Fibroblast of villous mesenchyme (primary cell): ENCODE results near the genes HOXB4 and HOXB13.

- CAGE, long polyA plus RNA = no peak
Measured at GRCh38 chr17:48440707-48441203, 10.7 kb upstream of the SKAP1 start.

DNA sequence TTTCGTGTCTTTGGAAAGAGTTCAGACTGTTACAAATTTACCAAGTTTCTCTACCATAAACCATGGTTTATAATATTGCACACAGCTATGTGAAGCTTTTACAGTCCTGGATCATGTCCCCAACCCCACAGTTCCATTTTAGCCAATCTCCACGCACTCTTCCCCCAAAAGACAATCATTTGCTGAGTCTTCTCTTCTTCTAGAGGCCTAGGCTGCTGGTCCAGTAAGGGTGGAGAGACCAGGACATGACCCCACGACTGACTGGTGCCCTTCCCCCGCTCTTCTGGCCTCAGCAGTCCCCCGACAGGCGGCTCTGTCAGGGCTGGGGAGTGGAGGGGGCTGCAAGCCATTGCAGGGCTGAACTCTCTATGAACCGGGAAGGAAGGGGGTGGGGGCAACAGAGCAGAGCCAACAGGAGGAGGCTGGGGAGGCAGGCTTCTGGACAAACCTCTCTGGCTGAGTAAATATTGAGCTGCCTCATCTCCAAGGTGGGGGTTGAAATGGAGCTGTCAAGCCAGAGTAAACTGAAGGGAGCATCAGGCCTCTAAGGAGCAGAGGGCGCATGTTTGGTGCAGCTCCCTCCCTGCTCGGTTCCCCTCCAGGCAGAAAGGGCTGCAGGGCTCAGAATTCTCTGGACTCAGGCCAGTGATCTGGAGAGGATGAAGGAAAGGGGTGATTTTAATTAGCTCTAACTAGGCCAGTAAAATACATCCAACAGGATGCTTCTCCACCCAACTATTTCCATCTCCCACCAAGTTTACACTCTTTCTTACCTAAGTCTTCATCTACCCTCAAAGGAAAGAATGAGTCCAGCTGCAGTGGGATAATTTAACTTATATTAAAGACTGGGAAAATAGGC lies 8.7 kb downstream of the HOXB1 start:
- CAGE, long polyA plus RNA = no peak

- CAGE, long polyA plus RNA = no peak
Measured at GRCh38 chr17:48540808-48541679, 3.9 kb downstream of the HOXB2 start.

- CAGE, long polyA plus RNA = no peak
Measured at GRCh38 chr17:48541680-48542071, 3.2 kb downstream of the HOXB2 start.

DNA sequence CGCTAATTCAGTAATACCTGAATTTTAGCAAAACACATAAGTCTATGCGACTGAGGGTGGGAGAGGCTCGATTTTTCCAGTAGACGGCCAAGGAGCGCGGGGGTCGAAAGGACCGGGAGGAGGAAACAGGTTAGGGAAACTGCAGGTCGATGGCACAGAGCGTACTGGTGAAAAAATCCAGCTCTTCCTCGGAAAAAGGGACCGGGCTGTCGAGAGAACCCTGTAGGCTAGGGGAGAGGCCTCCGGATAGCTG lies 2.0 kb downstream of the HOXB2 start:
- CAGE, long polyA plus RNA = no peak

DNA sequence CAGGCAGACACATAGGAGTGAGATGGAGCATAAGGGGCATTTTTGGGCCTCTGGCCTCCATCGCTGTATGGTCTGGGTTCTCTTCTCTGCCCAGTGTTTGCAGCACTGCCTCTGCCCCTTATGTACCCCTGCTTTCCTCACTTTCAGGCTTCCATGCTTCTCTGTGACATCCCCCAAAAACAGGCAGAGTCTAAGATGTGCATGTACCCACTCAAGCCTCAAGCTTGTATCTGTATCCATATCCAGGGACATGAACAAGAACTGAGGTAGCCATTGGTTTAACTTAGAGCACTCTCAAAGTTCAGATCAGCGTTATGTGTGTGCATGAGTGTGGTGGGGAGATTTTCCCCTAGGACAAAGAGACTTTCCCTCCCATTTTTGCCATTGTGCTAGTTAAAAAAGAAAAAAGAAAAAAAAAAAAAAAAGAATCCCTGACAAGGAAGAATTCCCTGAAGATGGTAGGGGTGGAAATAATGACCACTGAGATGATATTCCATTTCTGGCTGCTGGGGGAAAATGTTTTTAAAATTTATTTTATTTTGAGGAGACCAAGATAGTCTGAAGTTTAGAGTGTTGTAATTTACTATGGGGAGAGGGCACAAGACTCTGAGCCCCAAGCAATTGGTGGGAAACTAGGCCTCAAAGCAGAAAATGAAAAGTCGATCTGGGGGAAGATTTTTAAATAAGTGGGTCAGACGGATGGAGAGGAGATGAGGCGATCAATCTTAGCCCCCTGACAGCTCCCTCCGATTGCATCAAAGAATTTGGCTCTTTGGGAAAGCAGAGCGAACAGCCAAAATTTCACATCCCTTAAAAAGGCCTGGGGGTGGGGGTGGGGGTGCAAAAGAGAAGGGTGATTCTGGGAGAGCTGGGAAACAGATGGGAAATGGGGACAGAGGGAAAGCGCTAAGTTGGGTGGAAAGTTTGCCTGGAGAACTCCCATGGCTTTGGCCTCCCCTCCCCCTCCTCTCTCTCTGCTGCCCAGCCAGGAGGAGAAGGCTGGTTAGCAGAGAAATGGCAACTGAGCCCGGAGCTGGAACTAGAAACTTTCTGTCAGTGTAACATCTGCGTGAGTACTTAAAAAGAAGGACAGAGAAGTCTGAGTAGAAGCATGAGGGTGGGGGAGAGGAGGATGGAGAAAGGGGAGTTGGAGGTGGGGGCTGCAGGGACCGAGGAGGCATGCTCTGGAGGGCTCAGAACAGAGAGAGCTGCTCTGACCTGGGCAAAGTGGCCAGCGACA lies 1.2 kb upstream of the HOXB2 start:
- CAGE, long polyA plus RNA = start-site peak on the plus strand centred at position 997 of the sequence, 27 bp wide, 57 and 59 reads in 2 replicates

GRCh38 chr17:48578055-48579169 lies at the start of gene HOXB4:
Gene HOXB4 (minus strand): TSS chr17:48578350.
- CAGE, long polyA plus RNA = no peak

GRCh38 chr17:48579757-48580867 lies 2.0 kb upstream of the HOXB4 start:
- CAGE, long polyA plus RNA = no peak

DNA sequence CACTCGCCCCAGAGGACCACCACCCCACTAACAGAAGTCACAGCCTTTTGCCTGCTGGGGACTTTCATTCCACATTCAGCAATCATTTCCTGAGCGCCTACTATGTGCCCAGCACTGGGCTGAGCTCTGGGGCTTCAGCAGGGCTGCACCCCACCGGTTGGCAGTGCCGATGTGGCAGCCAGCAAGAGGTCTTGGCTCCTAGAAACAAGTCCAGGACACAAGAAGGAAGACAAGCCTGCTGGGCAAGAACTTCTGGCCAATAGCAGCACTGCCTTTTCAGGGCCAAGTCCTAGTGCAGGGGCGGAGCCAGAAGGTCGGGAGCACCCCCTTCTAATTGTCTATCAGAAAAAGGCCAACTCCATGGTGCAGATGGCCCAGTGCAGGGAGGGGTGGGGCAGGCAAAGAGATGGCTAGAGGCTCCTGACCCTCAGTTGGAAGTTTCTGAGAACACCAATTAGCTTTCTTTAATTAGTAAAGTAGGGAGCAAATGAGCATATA lies 13.0 kb upstream of the HOXB9 start:
- CAGE, long polyA plus RNA = no peak

DNA sequence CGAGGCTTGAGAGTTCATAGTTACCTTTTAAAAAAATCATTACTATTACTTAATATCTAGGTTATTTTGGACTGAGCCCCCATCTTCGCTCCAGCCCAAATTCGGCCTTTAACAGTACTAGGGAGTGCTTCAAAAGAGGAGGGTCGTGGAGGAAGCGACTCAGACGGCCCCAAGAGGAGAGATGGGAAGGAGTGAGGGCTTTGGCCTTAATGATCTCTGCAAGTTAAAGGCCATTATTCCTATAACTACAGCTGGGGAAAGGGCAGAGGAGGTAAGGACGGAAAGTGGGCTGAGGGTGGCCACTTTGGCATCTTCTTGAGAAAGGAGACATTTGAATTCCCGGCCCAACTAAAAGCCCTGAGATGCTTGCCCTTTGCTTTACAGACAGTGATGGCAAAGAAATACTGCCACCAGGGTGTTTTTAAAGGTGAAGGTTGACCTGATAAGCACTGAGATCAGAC lies 17.1 kb upstream of the HOXB9 start:
- CAGE, long polyA plus RNA = no peak

- CAGE, long polyA plus RNA = no peak
Measured at GRCh38 chr17:48728584-48729342, at the start of gene HOXB13. Gene HOXB13 (minus strand): TSS chr17:48728750.

DNA sequence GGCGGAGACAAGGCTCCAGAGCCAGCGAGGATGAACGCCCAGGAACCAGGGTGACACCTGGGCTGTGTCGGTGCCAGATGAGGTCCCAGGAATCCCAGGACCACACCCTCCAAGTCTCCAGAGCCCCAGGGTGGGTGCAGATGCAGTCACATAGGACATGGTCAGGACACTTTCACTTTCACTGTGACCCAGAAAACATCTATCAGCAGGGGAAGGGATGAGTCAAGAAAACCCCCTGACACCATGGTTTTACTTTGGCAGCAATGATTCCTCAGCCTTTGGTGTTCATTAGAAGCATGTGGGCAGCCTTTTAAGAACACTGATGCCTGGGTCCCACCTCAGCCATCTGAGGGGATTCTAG lies 25.4 kb downstream of the TTLL6 start:
- CAGE, long polyA plus RNA = no peak

- CAGE, long polyA plus RNA = no peak
Measured at GRCh38 chr17:48999147-48999701, 2.0 kb downstream of the IGF2BP1 start.

DNA sequence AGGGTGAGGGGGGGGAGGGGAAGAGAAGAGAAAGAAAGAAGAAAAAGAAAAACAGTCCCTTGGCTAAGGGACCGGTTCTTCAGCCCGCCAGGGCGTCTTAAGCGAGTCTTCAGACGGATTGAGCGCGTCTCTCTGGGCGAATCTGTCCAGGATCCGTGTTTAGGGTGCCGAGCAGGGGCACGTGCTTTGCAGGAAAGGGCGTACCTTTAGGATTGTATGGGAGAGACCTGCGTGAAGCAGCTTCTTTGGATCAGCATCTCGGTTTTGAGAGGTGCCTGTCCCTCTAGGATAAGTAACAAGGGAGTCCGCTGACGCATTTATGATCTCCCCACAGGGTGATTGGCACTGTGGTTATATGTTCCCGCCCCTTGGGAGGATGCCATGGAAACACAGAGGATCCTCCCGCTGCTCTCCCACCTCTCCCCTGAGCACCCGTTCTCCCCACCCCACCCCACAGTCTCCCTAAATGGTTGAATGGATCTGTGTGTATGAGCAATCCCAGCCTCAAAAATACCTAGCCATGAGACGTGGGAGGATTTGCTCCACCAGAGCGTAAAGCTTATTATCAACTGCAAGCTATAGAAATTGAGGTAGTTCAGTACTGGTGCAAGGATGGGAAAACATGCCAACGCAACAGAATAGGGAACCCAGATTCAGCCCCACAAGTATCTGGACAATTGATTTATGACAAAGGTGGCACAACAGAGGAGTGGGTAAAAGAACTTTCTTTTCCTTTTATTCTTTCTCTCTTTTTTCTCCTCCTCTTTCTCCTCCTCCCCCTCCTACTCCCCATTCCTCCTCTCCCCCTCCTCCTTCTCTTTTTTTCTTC lies 16.5 kb downstream of the GNGT2 start:
- CAGE, long polyA plus RNA = no peak

DNA sequence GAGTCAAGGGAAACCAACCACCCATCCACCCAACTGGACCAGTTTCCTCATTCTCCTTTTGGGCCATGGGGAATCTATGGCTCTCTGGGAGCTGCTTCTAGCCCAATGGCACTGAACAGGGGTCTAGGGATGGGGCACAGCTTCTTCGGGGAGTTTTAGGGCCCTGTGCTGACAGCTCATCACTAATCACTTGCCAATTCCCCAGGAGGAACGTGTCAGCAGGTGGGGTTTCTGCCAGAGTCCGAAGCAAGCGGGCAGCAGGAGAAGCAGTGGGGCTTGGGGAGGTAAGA lies 5.2 kb downstream of the PHOSPHO1 start:
- CAGE, long polyA plus RNA = no peak

GRCh38 chr17:49390516-49391522 lies 23.9 kb downstream of the PHB1 start:
- CAGE, long polyA plus RNA = no peak

GRCh38 chr17:49508117-49508649 lies 13.1 kb downstream of the NGFR start:
- CAGE, long polyA plus RNA = no peak

DNA sequence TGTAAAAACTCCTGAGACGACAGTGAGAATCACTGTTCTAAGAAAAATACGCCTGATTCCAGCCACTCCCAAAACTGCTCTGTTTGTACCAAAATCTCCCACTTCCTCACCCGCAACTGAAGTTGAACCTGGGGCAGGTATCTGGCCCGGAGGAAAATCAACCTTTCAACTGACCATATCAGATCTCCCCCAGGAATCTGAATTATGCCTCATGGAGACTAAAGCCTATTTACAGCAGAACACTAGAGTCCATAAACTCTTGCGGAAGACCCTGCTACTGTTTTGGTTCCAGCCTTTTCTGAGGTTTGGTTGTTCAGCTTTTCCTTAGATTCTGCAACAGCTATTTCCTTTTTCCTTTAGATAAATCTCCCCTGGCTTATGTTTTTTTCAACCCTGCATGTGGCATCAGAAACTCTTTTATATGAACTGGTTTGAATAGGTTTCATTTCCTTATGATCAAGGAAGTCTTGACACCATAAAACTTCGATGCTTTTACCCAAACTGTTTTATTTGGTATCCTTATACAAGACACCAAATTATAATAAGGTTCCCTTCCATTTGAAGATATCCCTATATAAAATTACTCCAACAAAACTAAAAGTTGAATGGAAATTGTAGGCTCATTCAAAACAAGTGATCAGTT lies 13.2 kb downstream of the SPOP start:
- CAGE, long polyA plus RNA = no peak

DNA sequence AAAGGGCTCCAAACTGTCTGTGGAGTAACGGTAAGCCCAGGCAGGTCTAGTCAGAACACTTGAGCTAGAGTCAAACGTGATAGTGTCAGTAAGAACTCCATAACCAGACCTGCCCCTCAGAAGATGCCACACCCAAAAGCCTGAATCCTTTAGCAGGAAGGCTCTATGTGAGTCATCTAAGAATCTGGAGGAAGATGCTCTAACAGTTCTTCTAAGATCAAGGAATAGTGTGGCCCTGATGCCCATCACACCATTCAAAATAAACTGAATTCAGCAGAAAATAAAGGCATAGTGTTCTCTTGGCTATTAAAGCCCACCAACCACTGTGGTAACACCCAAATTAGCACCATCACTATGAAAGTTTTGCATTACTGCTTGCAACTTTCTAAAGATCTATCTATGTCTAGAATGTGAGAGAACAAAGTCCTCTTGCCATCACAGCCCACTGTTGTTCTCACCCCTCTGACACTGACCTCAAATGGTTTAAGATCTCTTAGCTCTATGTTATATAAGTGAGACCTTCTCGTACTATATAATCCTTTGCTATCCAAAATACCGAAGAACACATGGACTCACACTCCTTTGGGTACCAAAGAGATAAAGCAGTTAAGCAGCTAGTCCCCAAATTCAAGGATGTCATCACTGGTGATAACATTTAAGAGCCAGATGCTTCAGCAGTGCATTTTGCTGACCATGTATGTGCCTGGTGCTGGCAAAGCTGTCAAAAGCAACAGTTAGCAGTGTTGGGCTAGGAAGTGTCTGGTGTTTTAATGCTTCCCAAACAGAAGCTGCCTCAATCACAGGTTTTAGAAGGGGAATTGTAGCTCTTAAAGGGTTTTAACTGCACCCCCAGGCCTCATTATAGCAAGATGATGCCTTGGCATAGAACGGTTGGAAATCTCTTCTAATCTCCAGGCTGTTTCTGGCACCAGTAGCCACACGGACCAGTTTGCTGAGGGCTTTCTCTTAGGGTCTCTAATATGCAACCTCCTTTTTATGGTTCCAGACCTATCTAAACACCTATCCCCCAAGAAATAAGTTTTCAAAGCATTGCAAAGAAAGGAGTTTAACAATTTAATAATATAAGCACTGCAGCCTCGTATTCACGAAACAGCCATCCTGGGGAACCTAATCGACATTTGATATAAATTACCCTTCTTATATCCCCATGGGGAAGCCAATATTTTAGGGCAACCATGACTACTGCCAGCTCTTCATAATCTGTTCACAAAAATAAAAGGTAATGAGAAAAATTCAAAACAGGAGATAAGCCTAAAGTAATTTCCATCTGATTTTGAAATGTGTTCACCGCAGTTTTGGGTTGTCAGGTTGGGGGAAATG lies 4.8 kb downstream of the FAM117A start:
- CAGE, long polyA plus RNA = no peak

DNA sequence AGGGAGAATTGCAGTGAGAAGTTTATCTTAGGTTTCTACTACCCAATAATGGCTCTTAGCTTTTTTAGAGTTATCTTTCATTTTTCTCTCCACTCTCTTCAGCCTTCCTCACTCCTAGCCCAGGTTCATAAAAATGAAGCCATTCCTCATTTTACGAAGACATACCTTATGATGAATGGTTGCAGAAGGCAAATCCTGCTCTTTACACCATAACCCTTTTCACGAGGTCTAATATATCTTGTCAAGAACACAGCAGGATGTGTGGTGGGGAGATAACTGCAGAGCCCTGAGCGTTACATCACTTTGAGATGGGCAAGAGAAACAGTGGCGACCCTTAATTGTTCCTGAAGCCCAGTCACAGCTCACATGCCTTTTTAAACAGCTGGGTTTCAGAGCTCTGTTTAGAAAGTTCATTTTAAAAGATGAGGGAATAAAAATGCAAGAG lies 3.1 kb downstream of the FAM117A start:
- CAGE, long polyA plus RNA = no peak